ENCODE measurements around the gene FLVCR2.

- PRO-cap, 2 experiments = peak in 1 of 2 experiments; most common plus-strand start chr14:75400524 (in 1)
Observed at GRCh38 chr14:75399808-75400917, 27.7 kb upstream of the JDP2 start.

DNA sequence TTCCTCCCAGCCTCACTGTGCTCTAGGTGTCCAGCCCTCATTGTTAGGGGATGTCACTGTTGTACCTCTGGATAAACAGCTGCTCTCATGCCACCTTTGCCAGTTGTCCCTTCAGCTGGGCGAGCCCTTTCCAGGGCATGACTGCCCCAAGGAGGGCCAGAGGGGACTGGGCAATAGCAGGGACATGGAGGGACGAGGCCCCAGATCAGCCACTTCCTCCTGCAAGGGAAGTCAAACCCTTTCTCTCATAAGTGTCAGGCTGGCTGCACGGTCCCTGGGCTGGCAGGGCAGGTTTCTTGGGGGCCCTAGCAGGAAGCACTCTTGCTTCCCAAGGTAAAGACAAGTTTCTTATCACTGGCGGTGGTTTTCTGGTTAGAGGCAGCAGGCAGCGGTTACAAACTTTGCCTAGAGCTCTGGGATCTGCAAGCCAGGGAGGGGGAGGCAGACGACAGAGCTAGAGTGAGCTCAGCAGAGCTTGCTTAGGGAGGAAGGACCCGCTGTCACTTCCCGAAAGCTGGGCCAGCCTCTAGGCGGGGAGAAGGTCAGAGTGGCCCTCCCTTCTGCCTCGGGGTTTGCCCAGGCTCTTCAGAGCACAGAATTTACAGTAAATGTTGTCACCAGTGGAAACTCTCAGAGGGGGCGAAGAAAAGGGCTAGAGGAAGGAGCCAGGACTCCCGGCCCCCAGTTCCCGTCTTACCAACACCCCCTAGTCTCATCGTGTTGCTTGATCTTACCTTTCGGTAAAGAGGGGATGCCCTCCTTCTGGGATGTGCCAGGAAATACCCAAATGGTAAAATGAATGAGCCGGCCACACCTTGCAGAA lies 20.4 kb downstream of the BATF start:
- PRO-cap, 2 experiments = peak in 2 of 2 experiments; most common plus-strand start position 633 of the sequence (in 2); most common minus-strand start position 456 of the sequence (in 1)

DNA sequence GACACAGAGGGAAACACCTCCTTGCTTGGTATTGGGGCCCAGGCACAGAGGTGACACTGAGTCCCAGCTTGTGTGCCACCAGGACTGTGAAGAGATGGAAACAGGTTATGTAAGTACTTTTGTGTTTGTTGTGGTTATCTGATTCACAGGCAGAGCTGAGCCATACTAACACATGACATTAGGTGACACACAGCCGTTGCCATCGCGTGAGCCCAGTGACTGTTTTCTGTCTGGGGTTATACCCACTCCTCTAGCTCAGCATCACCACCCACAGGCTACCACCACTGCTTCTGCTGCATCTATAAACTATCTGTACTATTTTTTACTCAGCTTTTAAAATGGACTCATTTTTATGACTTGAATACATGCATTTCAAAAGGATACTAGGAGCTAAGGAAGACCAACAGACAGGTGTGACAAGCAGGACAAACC lies 12.0 kb upstream of the FLVCR2 start:
- PRO-cap, 2 experiments = no peak in any of the 2 experiments

DNA sequence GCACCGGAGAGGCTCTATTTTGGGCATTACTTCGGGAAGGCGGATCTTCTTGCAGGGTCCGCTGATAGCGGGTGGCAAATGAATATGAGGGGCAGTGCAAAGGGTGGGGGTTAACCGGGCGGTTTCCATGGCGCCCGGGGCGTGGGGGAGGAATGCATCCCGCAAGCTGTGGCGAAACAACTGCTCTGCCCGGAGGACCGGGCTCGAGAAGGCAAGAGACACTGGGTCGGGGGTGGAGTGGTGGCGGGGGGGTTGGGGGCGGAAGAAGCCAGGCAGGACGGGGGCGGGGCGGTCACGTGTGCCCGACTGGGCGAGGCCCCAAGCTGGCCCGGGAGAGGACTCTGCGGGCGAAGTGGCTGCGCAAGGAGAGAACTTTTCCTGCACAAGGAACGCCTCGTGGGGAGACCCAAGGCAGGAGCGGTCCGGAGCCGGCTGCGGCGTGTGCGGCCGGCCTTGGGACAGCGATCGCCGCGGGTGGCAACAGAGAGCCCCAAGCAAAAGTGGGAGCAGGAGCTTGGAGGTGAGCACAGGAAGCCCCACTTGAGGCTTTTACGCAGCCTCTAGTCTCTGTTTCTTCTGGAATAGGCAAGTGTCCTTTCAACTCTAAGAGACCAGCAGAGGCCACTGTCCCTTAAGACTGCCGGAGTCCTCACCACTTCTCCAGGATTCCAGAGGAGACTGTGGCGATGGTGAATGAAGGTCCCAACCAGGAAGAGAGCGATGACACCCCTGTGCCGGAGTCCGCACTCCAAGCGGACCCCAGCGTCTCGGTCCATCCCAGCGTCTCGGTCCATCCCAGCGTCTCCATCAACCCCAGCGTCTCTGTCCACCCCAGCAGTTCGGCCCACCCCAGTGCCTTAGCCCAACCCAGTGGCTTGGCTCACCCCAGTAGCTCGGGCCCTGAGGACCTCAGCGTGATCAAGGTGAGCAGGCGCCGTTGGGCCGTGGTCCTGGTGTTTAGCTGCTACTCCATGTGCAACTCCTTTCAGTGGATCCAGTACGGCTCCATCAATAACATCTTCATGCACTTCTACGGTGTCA lies at the start of gene FLVCR2:
Gene FLVCR2 (plus strand): TSS at position 334 of the 1,041 bp plus-strand sequence.
- PRO-cap, 2 experiments = peak in 2 of 2 experiments; most common plus-strand start position 334 of the sequence (in 2); most common minus-strand start position 205 of the sequence (in 1)

DNA sequence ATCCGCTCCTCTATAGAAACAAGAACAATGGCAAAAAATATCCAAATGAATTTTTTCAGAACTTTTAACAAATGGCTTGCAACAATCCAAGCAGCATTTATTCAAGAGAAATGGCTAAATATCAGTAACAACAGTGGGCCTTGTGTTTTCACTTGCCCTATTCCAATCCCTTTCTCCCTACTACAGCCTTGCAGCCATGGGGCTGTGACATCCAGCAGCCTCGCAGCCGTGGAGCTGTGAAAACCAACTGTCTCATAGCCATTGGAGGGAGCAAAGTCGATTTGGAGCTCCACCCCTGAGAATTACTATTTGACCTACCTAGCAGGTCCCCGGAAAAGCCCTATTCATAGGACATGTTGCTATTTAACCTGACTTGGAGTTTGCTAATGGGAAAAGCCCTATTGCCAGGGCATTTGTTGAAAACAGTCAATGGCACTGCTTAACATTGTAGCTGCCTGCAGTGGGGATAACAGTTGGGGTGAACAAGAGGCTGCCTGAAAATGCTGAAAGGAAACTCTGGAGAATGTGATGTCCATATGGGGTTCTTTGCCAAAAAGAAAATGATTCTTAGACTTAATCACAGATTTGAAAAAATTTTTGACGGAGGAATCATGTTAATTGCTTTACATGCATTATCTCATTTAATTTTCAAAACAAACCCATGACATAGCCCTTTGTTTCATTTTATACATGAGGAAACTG lies 33.2 kb downstream of the ERG28 start:
- PRO-cap, 2 experiments = no peak in any of the 2 experiments

GRCh38 chr14:75634824-75635360 lies 25.8 kb downstream of the ERG28 start:
- PRO-cap, 2 experiments = no peak in any of the 2 experiments

DNA sequence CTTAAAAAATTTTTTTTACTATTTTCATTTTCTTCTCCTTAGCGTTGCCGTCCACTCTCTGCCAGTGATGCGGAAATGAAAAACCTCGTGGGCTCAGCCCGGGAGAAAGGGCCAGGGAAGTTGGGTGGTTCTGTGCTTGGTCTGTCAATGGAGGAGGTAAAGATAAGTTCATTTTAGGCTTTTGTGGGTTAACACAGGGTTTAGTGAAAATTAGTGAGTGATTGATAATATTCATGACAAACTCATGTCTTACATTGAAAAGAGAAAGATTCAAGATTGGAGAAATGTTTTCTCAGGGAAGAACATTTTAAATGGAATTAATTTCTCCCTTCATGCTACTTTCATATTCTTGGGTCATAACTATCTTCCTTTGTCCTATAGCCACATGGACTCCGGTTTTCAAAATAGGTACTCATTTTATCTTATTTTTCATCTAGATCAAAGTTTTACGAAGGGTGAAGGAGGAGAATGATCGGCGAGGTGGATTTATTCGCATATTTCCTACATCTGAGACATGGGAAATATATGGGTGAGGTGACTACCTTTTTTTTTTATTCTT lies 84.1 kb downstream of the TTLL5 start:
- PRO-cap, 2 experiments = no peak in any of the 2 experiments

DNA sequence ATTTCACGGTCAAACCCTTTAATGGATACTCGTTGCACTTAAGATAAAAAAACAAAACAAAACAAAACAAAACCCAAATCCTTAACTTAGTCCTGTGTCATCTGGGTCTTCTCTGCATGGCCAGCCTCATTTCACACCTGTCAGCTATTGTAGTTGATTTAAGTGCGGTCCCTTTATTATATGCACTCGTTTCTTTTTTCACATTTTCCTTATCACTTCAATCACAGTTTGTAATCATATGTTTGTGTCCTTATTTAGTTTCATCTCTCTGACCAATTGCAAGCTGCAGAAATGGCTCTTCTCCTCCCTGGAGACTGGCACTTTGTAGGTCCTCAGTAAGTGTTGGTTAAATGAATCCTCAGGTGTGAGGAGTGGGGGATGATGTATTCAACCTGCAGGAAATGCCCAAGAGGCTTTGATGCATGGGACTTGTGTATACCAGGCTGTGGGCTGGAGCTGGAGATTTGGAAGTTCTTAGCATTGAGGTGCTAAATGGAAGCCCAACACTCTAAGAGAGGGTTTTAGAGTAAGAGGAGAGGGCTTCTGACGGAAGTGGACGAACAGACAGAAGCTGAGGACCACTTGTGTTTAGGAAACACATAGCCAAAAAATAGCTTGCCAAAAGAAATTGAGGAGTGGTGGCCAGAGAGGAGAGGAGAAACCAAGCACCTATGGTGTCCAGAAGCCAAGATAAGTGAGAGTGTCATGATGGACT lies 12.5 kb downstream of the IFT43 start:
- PRO-cap, 2 experiments = no peak in any of the 2 experiments

GRCh38 chr14:76096764-76097140 lies 55.0 kb upstream of the GPATCH2L start:
- PRO-cap, 2 experiments = peak in 1 of 2 experiments; most common plus-strand start chr14:76096918 (in 1)

DNA sequence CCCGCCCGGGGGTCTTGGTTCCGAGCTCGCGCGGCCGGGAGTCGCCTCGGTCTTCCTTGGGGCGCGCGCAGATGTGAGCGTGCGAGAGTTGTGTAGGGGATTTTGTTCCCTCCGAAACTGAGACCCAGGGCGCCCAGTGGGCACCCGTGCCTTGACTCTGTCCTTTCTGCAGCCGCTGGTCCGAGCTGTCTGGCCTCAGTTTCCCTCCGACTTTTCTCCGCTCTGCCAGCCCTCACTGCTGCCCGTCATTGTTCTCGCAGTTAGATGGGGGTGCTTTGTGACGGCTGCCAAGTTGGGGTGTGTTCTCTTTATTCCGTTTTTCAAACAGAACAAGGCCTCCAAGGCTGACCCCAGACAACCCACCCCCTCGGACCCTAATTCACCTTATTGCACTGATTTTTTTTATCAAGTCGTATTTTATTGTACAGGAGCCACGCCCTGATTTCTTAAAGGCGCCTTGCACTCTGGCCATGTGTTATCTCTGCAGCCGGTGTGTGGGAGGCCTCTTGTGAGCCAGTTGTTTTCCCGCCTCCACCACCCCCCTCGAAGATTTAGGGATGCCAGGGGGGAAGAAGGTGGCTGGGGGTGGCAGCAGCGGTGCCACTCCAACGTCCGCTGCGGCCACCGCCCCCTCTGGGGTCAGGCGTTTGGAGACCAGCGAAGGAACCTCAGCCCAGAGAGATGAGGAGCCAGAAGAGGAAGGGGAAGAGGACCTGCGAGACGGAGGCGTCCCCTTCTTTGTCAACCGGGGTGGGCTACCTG lies 1.2 kb downstream of the VASH1 start:
- PRO-cap, 2 experiments = peak in 1 of 2 experiments; most common minus-strand start position 250 of the sequence (in 1)

- PRO-cap, 2 experiments = no peak in any of the 2 experiments
Observed at GRCh38 chr14:76780553-76781735, 19.7 kb downstream of the VASH1 start.

DNA sequence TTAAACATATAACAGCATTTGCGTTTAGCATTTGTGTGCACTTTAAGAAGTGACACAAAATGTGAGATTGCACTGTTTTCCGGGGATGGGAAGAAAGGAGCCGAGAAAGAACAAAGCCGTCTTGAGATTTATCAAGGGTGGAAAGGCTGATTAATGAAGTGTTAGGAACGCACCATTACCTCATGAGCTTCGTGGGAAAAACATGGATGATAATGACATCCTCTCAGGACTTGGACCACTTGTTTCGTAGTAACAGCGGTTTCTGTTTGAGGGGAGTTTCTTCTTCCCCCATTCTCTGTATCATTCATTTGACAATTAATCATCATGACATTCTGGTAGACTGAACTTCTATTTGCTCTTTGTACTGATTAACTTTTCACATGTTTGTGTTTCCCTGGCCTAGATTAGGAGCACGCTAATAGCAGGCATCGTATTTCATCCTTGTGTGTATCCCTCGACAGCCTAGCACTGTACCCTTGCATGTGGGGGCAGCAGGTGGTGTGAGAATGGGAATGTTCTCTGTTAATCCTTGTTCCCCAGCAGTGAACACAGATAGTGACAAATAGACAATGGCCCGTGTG lies 8.0 kb downstream of the LRRC74A start:
- PRO-cap, 2 experiments = no peak in any of the 2 experiments

- PRO-cap, 2 experiments = no peak in any of the 2 experiments
Observed at GRCh38 chr14:76884898-76885615, 58.8 kb downstream of the LRRC74A start.

DNA sequence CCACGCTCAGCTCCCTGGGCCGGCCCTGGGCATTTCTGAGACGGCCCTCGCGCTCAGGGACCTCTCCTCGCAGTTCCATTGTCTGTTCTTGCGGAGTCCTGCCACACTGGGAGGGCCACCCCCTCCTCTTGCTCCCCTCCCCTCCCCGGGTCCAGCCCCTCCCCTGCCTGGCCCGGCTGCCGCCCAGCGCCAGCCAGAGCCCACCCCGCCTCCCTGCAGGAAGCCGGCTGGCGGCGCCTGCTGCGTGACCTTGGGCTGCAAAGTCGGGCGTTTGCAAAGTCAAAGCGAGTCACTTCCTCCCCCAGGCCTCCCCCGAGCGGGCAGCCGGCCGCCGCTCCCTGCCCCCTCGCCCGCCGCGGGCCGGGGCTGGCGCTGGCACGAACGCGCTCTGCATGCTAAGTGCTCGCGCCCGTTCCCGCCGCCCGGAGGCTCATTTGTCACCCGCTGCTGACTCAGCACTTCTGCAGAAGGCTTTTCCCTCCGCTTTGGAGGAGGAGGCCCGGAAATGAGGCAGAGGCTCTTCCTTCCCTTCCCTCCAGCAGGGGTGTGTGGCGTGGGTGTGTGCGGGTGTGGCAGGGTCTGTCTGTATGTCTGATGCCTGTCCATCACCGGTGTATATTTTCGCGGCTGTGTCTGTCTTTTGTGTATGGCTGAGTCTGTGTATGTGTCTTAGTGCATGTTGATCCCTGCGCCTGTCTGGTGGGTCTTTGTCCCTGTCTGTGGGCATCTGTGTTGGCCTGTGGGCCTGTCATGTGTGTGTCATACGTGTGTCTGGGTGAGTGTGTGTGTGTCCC lies 72.0 kb downstream of the IRF2BPL start:
- PRO-cap, 2 experiments = peak in 2 of 2 experiments; most common plus-strand start position 547 of the sequence (in 1); most common minus-strand start position 449 of the sequence (in 2)

GRCh38 chr14:76957261-76957958 lies 71.1 kb downstream of the IRF2BPL start:
- PRO-cap, 2 experiments = no peak in any of the 2 experiments

DNA sequence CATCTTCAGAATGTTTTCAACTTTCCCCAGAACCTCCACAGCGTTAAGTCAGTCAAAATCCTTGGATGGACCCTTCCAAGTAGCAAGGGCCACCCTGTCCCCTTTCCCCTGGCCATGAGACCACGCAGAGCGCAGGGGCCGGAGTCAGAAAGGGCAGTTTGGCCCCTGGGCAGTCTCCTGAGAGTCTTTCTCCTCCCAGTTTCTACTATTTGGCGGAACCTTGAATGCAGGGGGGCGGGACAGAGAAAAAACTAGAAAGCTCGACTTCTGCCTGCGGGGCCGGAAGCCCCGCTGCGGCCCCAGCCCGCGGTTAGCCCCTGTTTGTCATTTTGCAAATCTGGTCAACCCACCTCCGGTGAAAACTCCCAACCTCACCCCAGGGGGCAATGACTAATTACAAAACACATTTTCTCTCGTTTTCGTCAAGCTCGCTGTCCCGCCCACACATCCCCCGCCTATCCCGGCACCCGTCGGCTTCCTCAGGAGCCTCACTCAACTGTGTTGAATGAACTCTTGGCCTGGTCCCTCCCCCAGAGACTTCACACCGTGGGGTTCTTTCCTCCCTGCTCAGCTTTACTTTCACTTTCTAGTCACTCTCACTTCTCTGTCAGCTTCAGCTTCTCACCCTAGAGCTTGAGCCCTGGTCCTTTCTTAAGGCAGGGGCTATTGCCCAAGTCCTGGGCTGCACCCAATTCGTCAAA lies 66.8 kb downstream of the IRF2BPL start:
- PRO-cap, 2 experiments = peak in 1 of 2 experiments; most common minus-strand start position 481 of the sequence (in 1)

GRCh38 chr14:77021992-77022810 lies 6.3 kb downstream of the IRF2BPL start:
- PRO-cap, 2 experiments = no peak in any of the 2 experiments

DNA sequence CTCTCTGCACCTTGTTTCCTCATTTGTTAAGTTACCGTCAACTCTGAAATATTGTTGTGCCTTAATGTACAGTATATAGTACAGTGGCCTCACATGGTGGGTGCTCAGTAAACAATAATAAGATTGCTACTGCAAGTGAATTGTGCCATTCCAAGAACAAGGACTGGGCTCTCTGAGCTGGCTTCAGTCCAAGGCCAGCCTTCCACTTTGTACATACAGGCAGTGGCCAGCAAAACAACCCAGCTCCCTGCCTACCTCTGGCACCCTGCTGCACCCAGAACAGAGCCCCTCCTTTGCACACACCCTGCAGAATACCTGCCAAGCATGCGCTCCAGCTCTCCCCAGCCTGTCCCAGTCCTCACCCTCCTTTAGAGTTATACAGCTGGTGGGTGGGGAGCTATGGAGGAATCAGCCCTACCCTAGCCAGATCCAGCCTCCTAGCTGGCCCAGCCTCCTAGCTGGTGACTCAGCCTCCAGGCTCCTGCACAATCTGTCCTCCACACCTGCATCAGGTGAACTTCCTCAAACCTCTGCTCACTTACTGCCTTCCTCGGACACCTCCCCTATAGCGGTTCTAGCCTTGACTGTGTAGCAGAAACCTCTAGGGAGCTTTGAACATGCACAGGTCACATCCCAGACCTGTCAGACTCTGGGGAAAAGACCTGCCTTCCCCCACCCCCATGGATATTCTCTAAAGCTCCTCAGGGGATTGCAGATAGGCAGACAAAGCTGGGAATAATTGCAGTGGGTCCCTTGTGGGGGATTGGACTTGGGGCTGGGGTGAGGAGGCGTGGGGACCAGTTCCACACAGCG lies 18.0 kb downstream of the ZDHHC22 start:
- PRO-cap, 2 experiments = no peak in any of the 2 experiments

GRCh38 chr14:77234278-77234551 lies 36.8 kb downstream of the NGB start:
- PRO-cap, 2 experiments = peak in 1 of 2 experiments; most common minus-strand start chr14:77234429 (in 1)

DNA sequence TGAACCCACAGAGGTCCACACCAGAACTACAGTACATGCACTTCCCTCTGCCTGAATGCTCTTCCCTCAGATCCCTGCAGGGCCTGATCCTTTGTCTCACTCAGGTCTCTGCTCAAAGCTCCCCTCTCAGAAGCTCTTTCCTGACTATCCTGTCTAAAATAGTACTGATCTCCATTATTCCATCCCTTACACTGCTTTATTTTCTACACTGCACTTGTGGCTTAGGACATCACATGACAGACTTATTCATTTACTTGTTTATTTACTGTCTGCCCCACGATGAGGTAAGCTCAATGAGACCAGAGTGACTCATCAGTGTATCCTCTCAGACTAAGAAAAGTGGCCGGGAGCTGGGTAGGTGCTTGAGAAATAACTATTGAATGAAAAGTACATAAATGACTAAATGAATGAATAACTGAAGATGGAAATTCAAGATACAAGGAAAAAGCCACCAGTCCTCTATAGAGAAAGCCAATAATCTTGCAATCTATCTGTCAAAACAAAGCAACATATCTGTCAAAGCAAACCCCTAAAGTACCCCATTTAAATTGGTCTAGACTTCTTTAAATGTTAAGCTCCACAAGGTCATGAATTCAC lies 17.0 kb downstream of the POMT2 start:
- PRO-cap, 2 experiments = peak in 1 of 2 experiments; most common minus-strand start position 193 of the sequence (in 1)